Iris pigment epithelial cell (primary cell): ENCODE measurements around a stretch of chr17.

GRCh38 chr17:10777371-10777627 is 26.6 kb downstream of the TMEM238L start:
- RRBS: no CpG with 5 or more reads among the region's 5 CpGs

DNA sequence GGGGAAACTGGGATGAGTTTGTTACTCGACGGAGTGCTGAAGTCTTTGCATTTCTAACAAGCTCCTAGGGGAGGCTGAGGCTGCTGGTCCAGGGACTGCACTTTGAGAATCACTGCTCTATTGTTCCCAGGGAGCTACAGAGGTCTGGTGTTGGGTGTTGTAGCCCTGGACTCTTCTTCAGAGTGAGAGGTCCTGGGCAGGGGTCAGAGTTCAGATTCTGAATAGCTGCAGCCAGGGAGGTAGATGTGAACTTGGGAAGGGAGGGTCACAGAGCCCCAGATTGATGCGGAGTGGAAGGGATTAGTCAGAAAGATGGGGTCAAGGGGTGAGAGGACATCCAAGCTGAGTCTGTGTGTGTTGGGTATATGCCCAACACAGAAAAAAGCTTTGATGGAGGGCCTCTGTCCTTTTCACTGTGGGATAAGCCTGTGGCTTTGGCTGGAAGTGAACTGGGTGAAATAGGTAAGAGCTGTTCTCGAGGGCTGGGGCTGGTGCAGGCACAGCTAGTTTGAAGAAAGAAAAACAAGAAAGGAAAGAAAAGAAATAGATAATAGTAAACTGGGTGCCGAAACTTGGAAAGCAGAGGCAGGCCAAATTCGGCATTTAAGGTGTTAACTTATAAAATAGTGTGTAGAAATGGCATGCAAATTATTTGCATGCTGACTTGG is 14.0 kb downstream of the TMEM238L start:
- RRBS: no CpG with 5 or more reads among the region's 6 CpGs

DNA sequence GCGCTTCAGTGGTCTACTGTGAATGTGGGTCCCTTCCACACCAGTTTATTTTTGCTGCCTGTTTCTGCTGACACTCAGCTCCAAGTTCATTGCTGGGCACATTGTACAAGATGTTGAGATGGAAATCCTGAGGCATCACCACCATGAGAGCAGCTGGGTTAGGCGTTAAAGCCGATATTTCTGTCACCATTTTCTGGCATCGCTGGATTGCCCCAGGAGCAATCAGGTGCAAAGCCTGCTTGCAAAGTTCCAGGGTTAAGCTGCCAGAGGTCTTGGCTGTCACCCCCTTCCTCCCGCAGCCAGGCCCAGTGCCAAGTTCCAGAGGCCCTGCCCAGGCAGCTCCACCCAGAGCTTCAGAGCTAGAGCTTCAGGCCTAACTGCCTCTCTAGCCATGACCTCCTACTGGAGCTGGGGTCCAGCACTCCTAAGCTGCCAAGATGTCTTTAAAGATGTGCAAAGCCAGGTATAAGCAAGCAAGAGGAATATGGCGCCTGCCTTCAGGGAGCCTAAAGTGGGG is 8.7 kb upstream of the TMEM238L start:
- RRBS: no CpG with 5 or more reads among the region's 6 CpGs

GRCh38 chr17:10843732-10844165 is 5.9 kb upstream of the PIRT start:
- RRBS: no CpG with 5 or more reads among the region's 10 CpGs

DNA sequence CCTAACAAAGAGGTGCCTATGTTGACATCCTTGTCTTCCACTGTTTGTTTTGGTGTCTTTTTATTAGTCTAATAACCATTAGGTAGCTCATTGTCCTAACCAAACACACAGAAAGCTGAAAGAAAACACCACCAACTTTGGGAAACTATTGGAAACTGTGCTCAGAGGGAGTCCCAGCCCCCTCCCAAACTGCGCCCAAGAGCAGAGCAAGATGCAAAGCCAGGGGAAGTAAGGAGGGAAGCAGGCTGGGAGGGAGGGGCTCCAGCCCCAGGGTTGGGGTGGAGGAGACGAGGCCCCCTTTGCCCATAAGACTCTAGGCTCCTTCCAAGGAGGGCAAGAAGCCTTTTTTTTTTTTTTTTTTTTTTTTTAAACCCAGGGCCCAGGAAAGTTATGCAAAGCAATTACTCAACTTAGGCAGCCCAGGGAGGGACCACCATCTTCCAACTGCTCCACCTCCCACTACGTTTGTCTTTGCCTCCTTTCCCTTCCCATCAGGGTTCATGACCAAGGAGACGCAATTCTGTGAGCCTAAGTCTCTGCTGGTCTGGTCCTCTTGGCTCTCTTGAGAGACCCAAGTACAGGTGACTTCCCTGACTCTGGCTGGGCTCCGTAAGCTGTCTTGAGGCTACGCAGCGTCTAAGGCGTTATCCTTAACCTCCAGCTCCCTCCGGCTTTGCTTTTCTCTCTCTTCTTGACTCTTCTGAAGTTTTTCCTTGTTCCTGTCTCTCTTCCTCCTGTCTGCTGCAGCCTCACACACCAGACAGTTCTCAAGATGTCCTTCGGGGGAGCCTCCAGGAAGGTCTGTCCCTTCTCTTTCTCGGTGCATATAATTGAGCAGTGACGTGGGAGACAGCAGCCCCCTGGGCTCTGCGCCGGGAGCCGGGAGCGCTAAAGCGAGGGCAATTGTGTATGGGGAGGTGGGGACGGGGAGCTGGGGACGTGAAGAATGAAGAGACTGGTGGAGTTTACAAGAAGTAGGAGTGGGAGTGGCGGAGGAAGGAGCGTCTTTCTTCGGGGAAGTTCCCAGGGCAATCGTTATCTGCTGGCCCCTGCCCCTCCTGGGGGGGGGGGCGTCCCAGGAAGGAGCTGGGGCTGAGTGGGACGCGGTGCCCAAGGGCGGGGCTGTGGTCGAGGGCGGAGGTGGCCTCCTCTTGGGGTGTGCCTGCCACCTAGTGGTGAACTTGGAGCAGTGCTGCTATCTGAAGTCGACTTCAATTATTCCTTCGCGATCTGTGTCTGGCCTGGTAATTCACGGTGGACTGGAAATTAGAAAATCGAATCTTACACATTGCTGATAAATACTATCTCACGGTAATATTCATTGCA is 6.7 kb upstream of the PIRT start:
- RRBS: 0% methylated on average over 1 of the region's 35 CpGs

DNA sequence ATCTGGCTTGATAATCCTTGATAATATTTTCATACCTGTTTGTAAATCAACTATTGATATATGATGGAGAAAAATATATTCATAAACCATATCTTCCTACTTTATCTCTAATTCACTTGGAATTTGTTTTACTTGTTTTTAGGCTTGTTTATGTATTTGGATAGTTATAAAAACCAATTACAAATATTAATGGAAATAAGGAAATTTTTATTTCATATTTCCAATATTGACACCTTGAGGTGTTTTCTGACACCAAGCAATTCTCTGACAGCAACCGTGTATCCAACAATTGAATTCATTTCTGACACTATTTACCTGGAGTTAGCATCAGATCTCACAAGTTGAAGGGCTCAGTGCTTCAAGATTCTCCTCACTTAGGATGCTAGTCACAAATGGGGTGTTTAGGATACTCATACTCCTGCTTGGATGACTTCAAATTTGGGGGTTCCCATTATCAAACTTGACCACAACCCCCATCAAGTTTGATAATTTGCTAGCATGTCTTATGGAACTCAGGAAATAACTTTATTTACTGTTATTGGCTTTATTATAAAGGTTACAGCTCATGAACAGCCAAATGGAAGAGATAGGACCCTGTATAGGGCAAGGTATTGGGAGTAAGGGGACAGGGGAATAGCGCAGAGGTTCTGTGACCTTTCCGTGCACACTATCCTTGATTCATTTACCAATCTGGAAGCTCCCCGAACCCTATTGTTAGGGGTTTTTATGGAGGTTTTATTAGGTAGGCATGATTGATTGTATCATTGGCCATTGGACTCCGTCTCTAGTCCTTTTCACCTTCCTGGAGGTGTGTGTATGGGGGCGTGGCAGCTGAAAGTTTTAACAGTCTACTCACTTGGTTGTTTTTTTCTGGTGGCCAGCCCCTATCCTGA is 22.7 kb downstream of the MAP2K4 start:
- RRBS: no CpG with 5 or more reads among the region's 6 CpGs

DNA sequence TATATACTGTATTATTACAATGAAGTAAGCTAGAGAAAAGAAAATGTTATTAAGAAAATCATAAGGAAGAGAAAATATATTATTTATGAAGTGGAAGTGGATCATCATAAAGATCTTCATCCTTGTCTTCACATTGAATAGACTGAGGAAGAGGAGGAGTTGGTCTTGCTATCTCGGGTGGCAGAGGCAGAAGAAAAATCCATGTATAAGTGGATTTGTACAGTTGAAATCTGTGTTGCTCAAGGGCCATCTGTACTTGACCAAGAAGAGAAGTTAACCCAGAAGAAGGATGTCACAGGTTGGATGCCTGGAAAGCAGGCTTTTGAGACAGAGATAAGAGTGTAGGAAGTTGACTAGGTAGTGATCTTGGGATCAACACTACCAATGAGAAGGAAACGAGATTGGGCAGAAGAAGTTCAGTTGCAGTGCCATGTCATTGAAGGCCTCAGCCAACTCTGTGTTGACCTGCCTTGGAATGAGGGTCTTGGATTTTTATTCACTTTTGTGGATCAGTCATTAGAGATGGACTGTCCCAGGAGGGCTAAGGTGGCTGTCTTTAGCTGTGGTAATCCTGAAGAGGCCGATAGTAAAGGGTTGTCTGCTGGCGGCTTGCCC is 117.8 kb downstream of the MAP2K4 start:
- RRBS: no CpG with 5 or more reads among the region's 4 CpGs

DNA sequence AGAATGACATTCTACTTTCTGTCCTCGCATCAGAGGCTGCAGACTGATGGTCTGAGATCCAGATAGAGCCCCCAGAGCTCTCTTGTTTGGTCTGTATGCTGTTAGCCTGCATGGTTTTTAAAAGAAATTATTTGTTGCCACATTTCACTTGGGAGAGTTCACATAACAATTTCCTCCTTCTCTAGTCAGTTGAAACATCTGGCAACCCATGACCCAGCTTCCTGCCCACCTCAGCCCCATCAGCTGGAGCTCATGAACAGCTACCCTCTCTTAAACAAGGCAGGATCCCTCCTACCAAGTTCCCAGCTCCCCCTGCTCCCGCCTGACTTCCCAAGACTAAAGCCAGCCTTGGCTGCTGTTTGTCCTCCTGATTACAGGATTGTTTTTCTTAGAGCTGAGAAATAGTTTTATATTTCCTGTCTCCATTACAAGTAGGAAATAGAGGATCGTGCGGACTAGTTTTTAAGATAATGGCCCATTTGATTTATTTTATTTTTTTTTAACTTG is 90.3 kb downstream of the ELAC2 start:
- RRBS: no CpG with 5 or more reads among the region's 4 CpGs

DNA sequence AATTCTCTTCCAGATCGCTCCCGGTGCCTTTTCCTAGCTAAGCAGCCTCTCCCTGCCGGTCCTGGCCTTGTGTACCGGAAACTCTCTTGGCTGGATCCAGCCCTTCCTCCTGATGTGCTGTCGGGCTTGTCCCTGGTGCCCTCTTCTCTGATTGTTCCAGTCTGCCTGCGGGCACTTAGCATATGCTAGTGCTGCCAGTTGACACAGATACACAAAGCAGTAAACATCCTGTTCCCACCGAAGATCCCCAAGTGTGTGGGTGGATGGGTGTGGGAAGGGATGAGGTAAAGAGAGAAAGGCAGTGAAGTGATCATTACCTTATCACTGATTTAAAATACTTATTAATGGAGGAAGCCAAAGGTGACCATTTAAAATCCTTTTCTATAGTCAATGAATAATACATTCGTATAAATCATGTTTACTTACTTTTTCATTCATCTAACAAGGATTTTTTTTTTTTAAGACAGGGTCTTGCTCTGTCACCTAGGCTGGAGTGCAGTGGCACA is 9.8 kb downstream of the HS3ST3B1 start:
- RRBS: 64% methylated on average over 1 of the region's 8 CpGs

DNA sequence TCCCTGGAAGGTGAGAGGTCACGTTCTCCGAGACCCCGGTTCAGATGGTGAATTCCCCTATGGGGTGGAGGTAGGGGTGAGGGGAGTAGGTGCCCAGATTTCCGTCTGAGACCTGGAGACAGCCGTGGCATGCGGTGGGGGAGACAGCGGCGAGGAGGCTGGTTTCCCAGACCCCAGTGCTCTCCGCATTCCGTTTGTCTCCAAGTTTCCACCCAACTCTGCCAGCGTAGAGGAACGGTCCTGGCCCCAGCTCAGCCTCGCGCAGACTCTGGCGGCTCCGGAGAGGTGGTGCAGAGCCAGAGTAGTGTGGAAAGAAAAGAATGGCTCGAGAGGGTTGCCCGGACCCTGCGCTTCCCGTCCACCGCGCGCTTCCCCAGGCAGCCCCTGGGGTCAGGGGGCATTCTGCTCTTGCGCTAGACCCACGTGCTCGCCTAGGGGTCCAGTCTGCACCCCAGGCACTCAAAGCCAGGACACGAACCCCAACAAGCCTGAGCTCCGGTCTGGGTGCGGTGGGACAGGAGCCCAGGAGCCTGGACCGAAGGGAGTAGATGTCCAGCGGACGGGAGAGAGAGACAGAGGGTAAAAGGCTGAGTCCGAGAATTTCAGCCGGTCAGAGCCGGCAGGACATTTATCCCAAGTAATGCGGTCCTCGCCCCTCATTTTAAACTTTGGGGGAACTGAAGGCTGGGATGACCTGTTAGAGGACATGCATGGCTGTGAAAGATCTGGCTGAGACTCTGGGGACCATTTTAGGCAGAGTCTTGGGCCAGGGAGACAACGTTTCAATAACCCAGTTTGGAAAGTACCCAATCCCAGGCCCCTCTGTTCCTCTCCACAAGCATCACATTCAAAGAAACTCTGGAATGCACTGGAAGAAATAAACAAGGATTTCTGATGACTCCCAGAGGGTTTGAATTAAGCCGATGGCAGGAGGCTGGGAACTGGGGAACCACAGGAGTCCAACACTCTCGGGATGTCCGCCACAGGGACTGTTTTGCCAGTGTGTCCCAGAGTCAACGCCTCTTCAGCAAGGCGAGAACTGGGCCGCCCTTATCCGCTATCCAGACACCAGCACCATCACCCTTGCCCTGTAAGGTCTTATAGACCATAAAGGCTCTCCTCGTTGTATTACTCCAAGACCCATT is 3.6 kb downstream of the PMP22 start:
- RRBS: 2% methylated on average over 6 of the region's 46 CpGs

GRCh38 chr17:15263037-15263862 is 1.9 kb downstream of the PMP22 start:
- RRBS: no CpG with 5 or more reads among the region's 35 CpGs

GRCh38 chr17:15399035-15399772 is 57.8 kb upstream of the TEKT3 start:
- RRBS: no CpG with 5 or more reads among the region's 14 CpGs

- RRBS: no CpG with 5 or more reads among the region's 9 CpGs
Observed at GRCh38 chr17:15447901-15448701, 19.3 kb downstream of the CDRT4 start.

GRCh38 chr17:15782786-15783291 is 50.8 kb downstream of the TBC1D26 start:
- RRBS: no CpG with 5 or more reads among the region's 34 CpGs

- RRBS: no CpG with 5 or more reads among the region's 16 CpGs
Observed at GRCh38 chr17:15948142-15948759, 3.3 kb downstream of the ADORA2B start.

DNA sequence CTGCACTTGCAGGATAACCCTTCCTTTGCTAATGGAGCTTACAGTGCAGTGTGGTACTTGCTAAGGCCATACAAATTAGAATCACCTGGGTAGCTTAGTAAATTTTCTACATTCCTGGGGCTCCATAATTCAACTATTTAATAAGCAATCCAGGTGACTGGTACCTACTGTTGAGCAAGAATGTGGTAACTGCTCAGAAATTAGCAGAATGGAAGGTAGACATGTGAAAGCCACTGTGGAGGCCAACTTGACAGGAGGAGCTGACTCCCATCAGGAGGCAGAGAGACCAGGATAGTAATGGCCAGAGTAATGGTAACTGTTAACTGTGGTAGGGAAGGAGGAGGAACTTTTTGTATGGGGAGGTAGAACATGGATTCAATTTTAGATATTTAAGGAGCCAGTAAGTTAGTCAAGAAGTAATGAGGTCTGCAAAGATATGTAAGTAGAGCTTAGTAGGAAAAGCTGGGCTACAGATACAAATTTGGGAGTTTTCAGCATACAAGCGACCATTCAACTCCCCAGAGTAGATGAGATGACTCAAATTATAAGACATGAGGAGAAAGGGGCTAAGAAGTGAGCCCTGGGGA is 42.9 kb downstream of the TTC19 start:
- RRBS: no CpG with 5 or more reads among the region's 1 CpG

GRCh38 chr17:16057828-16058187 is 58.2 kb downstream of the TTC19 start:
- RRBS: no CpG with 5 or more reads among the region's 2 CpGs

DNA sequence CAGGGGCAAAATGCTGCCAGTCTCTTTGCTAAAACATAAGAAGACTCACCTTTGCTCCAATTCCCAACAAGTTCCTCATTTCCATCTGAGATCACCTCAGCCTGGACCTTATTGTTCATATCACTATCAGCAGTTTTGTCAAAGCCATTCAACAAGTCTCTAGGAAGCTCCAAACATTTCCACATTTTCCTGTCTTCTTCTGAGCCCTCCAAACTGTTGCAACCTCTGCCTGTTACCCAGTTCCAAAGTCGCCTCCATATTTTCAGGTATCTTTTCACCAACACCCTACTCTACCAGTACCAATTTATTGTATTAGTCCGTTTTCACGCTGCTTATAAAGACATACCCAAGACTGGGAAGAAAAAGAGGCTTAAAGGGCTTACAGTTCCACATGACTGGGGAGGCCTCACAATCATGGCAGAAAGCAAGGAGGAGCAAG is 99.7 kb downstream of the NCOR1 start:
- RRBS: no CpG with 5 or more reads among the region's 3 CpGs

GRCh38 chr17:16126004-16126368 is 89.3 kb downstream of the NCOR1 start:
- RRBS: no CpG with 5 or more reads among the region's 3 CpGs

DNA sequence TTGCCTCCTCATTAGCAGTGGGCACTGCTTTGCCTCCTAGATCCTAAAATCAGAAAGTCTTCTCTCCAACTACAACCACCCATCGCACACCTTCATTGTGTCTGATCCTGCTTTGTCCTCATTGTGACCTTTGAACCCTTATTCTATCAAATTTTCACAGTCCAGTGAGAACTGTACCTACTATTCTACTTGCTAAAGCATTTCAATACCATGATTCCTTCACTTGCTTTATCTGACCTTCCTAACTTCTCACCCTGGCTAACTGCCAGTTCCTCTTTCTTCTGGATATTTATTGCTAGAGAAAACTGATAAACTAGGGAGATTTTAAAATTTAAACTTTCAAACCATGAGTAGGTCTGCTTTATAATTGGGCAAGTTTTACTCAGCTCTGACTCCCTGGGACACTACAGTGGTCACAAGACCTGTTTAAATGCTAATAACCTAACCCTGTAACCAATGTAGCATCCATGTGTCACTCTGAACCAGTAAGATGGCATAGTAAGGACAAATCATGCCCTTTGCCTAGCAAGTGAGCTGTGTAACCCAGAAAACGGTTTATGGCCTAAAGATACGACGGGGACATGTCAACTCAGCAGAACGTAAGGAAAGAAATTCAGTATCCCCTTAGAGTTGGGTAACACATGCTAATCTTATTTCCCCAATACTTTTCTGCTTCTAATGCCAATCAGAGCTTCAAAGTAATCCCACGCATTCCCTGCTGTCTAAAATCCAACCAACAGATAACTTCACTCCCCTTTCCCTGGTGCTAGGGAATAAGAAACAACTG is 85.9 kb downstream of the NCOR1 start:
- RRBS: no CpG with 5 or more reads among the region's 6 CpGs